ENCODE measurements around a stretch of chr4.

- PRO-cap = no peak
Measured at GRCh38 chr4:5525093-5525622, 183.2 kb downstream of the EVC2 start.

- PRO-cap = no peak
Measured at GRCh38 chr4:5568384-5568849, 139.9 kb downstream of the EVC2 start.

DNA sequence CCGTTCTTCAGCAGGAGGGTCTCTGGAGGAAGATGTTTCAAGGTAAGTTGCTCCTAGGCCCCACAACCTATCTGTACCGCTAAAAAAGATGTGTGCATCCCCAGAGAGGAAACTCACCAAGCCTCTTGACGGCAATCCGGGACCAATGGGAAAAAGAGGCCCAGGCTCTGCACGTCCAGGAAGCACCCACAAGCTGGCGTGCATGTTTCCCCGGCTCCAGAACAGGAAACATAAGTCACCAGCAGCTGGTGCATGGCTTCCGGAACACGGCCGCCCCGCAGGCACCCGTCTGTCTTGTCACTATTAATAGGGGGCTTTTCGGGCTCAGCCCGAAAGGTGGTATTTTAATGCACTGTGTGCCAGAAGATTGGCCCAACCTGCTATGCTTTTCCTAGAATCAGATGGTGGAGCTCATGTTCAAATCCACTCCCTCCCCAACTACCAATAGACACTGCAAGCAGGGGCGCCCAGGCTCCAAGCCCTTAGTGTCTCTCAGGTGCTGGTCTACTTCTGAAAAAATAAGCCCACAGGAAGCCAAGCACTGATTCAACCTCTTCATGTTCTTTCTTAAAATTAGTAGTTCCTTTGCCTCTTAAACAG is 22.1 kb downstream of the CRMP1 start:
- PRO-cap = no peak

GRCh38 chr4:6223015-6223340 is 22.6 kb upstream of the JAKMIP1 start:
- PRO-cap = no peak

- PRO-cap = unidirectional peak, plus-strand start at chr4:6390638
Measured at GRCh38 chr4:6390406-6390784, 82.0 kb downstream of the PPP2R2C start.

GRCh38 chr4:6563446-6564289 is 11.3 kb upstream of the MAN2B2 start:
- PRO-cap = no peak

GRCh38 chr4:6692800-6693183 is 886 bp upstream of the S100P start:
- PRO-cap = no peak

- PRO-cap = no peak
Measured at GRCh38 chr4:6725038-6725237, 9.0 kb downstream of the BLOC1S4 start.

DNA sequence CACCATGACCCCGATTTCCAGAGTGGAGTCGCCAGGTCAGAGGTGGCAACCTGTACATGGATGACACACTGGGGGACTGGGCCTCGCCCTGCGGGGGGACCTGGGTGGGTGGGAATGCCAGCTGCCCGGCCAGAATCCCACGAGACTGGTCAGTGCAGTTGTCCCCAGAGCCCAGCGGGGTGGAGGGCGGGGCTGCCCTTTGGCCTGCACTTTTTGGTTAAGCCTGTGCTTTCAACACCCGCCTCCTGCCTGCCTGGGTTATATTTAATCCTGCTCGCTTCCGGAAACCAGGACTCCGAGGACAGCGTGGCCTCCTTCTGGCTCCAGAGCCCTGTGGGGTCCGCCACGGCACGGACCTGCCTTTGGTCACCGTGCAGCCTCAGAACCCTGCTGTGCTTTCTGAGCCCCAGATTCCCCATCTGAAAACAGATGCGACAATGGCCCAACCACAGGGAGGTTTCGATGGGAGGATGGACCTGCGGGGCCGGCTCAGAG is 29.5 kb upstream of the KIAA0232 start:
- PRO-cap = unidirectional peak, plus-strand start at position 290 of the sequence

DNA sequence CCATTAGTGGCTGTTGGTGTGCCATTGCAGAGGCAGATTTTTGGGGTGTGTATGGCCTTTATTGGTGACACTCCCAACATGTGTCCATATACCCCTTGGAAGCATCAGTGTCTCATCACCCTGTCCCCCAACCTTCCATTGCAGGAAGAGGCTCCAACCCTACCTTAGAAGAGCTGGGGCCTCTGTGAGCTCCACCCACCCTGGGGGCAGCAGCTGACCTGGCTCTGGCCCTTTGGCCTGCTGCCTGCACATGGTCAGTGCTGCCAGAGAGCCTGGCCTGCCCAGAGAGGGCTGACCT is 27.5 kb upstream of the KIAA0232 start:
- PRO-cap = no peak

DNA sequence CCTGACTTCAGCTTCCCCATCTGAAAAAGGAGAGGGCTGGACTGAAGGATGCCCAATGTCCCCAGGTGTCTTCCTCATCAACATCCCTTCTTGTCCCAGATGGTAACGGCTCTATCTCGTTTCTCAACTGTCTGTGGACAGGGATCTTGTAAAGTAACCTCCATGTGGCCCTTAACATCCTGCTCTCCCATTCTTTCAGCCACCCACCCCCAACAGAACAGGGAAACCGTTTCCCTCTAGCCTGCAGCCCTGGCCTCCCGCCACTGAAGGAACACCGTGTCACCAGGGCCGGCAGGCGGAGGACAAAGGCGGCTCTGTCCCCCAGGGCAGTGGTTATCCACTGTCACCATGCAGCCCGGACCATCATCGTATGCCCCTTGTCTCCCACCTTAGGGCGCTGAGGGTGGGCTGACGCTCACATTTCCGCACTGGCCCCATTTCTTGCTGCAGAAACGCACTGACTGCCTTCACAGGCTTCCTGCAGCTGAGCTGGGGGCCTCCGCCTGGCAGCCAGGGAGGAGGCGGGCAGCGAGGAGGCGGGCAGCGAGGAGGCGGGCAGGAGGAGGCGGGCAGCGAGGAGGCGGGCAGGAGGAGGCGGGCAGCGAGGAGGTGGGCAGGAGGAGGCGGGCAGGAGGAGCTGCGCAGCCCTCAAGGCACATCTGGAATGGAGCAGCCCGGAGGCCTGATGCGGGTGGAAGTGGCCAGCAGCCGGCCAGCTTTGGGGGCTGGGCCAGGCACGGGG is 20.9 kb upstream of the KIAA0232 start:
- PRO-cap = no peak

DNA sequence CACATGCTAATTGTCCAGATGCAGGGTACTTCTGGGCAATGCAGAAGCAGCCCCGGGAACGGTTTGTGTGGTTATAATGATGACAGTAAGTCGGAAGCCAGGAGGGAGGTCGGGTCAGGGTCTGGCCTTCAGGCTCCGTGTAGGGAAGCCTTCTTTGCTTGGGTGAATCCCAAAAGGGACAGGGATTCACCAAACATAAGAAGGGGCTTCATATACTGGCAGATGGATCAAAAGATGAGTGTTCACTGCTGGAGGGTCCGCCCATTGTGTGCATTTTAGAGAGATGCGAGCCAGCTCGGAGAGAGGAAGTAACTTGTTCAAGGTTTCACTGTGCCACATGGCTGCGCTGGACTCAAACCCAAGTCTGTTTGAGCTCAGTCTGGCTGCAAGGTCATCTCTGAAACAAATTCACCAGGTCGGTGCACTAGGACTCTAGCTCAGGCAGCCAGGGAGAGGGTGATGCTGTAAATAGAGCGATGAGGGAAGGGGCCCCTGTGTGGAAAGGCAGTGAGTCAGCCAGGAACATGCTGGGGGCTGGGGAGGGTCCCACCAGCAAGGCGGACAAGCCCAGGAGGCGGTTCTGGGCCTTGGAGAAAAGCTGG is 4.7 kb upstream of the KIAA0232 start:
- PRO-cap = no peak

- PRO-cap = no peak
Measured at GRCh38 chr4:6856137-6856405, 53.6 kb upstream of the TBC1D14 start.

DNA sequence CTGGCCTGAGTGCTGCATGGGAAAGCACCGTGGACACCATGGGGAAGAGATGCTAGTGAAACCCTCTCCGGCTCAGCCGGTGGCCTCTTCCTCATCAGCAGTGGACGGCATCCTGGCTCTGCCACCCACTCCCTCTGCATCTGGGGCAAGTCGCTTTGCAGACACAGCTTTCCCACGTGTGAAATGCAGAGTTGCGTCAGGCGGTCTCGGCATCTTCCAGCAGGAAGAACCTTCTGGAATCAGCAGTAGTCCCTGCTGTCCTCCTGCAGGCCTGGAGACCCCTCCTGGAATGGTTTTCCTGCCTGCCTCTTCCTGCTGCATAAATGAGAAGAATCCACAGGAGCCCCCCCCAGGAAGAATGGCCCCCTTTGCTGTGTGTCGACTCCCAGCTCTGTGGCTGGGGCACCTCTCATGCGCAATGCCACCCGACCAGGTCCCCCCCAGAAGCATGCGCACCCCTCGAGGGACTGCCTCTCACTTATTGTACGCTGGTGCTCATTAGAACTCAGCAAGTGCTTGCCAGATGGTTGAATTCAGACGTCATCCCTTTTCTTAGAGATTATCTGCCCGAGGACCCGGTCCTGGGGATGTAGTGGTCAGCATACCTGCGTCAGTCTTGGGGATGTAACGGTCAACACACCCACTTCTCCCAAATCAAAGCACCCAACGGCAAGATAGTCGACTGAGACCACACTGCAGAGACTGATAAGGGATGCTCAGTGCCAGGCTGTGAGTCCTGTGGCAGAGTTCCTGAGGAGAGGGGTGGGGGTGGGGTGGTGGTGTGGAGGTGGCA is 29.6 kb downstream of the TBC1D14 start:
- PRO-cap = no peak

- PRO-cap = no peak
Measured at GRCh38 chr4:7060227-7061352, 7.3 kb downstream of the GRPEL1 start.

GRCh38 chr4:7313296-7313911 is 121.1 kb downstream of the SORCS2 start:
- PRO-cap = no peak

GRCh38 chr4:7434440-7434753 is 333 bp downstream of the PSAPL1 start:
- PRO-cap = no peak

- PRO-cap = no peak
Measured at GRCh38 chr4:7677823-7678459, 243.2 kb upstream of the PSAPL1 start.

DNA sequence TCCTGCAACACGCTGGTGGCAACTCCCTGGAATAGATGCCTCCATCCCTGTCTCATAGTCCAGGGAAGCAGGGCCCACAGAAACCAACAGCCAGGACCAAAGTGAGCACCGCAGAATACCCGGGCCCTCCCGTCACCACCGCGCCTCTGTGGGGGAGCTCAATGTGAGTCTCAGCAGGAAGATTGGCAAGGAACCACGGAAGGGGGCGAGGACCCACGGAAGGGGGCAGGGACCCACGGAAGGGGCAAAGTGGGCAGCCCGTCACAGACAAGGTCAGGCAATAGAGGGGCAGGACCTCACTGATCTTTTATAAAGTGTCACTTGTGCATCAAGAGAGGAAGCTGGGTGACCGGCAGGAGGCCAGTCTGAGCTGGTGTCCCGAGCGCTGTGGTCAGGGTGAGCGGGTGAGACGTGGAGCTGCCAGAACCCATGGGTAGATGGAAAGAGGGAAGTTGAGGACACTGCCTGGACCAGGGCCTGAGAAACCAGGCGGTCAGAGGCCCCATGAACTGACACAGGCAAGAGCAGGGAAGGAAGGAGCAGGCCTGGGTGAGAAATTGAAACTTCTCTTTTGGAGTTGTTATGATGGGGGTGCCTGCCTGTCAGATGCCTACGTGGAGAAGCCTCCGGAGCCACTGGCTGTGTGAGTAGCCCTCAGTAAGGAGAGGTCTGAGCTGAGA is 192.8 kb downstream of the AFAP1 start:
- PRO-cap = no peak

GRCh38 chr4:7774539-7775250 is 165.0 kb downstream of the AFAP1 start:
- PRO-cap = no peak